Pulmonary lymph node (tissue), 1 donor: ENCODE data around the gene TMEM214.

DNA sequence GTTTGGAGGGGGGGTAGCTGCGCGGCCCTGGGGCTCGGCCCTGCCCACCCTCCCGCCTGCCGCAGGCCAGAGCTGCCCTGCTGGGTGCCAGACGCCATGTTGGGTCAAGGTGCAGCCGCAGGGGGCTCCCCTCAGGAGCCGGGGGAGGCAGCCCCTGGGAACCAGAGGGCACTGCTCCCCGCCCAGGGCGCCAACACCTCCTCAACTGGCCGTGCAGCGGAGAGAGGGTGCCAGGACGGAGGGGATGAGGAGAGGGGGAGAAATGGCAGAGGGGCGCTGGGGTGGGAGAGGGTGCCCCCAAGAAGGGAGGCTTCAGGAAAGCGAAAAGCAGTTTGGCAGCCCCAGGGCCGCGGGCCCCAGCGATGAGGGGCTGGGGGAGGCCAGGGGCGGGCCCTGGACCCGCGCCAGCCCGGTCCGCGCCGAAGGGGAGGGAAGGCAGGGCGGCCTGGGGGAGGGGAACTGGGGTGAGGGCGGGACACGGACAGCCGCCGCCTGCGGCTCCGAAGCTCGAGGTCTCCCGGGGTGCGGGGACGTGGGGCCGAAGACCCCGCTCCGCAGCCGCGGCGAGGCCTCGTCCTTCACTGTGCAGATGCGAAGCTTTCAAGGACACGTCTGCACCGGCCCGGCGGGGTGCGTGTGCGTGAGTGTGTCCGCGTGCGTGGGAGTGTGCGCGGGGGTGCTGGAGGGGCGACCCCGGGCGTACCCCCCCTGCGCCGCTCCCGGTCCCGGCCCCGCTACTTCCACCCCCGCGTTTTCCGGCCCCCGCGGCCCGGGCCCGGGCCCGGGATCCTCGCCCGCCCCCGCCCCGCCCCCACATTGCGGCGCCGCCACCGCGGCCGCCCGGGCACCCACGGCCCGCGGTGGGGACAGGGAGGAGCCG, 1.4 kb downstream of the DNMT3A start:
- PRO-cap: no peak

DNA sequence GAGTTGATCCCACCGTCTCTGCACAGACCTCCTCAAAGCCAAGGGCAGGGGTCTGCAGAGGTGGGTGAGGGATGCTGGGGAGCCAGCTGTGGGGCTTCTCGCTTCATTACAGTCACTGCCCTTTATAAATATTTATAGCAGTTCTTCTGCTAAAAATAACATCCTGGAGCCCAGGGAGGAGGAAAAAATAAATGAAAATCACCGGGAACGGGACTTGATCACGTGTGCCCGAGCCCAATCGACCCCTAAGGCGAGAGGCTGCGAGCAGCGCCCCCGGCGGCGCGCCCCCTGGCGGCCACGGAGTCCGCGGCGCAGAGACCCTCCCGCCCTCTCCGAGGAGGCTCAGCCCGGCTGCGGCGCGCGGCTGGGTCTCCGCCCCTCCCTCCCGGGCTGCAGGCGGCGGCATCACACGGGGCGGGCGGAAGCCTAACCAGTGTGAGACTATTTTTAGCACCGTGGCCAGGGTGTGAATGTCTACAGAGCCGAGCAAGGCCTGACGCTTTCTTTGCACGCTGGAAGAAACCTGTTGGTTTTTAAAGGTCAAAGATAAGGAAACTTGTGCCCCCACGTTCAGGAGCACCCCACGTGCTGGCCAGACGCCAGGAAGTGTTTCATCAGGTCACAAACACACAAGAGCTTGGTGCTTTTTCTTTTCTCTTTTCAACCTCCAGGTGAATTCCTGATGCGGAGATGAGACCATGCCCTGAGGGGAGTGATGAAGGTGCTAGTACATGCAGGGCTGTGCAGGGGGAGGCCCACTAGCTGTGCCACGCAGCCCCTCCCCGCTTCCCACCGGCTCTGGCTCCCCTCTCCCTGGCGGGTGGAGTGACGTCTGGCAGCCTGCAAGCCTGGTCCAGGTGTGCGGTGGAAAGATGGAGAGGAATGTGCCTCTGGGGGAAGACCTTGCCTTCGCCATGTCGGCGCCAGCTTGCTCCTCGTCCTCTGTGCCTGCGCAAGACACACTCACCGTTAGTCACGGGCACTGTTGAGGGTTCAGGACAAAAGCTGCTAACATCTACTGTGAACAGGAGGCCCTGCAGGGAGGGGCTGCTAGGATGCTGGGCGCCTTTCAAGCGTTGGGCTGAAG, 35.2 kb upstream of the DNMT3A start:
- PRO-cap: unidirectional peak, plus-strand start at position 469 of the sequence

DNA sequence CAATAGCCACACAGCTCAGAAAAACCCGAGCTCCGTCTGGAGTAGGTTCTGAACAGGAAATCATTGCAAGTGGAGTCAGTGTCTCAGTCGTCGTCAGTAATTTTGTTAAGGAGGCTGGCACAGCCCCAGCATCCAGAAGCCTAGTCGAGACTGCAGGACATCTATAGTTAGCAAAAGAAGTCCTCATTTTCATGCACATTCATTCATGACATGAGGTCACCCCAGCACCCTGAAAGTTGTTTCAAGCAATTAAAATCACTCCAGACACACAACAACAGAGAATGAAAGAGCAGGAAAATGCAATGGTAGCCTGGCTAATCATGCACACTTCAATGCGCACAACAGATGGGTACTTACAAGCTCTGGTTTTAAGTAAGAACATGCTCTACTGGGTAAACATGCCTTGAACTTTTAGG, 77.2 kb upstream of the DNMT3A start:
- PRO-cap: no peak

DNA sequence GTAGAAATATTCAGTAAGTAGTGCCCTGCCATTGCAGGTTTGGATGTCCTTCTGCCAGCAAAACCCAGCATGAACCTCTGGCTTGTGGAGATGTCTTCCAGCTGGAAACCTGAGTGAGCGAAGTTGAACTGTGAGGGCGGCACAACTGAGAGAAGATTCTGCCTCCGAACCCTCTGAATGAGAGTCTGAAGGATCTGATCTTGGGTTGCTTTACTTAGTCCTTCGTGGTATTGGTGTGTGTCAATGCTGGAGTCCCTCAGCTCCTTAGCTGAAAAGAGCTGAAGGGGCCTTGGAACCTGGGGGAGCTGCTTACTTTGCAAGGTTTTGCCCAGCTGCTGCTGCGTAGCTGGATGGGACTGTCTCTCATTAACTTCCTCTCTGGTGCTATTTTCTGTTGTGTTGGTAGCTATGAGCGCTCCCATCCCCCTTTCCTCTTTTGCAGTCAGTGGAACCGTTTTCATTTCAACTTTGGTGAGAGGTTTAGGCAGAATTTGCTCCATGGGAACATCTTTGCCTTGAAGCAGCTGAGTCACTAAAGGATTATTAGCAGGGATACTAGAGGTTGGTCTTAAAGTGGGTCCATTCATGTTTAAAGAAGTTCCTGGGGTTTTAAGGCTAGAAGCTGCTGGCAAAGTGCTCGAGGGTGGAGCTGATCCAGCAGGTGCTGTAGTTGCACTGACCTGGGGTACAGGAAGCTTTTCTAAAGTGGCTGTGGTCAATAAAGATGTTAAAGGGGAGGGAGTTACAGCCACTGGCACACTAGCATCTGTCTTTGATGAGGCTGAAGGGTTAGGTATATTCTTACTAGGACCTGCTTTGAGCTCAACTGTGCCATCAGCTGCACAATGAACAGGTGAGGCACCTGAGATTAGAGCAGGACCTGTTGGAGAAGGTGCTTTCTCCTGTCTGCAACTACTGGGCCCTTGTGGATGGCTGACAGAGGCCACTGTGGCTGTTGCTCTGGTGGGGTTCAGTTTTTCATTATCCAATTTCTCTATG, 69.9 kb upstream of the DTNB start:
- PRO-cap: no peak

- PRO-cap: no peak
These were observed 21.4 kb downstream of the KIF3C start for GRCh38 chr2:25960951-25961204.

DNA sequence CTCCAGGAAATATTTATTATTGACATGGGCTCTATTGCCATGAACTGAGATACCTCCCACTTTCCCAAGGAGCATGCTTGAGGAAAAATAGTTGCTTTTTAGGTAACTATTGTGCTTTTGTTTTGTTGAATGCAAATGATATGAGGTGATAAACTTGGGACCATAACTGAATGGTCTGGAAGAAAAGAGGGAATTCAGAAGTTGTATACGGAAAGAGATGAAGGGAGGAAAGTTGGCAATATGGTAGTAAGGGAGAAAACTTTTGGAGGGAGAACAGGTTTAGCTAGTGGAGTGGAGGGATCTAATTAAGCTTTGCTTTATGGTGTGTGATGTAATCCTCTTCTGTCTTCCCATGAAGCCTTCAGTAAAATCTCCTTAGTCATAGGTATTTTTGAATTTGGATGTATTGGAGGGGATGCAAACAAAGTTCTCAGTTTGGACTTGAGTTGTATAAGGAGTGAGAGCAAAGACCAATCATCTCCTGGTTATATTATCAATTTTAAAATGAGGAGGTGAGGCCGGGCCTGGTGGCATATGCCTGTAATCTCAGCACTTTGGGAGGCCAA, 20.2 kb upstream of the RAB10 start:
- PRO-cap: no peak

DNA sequence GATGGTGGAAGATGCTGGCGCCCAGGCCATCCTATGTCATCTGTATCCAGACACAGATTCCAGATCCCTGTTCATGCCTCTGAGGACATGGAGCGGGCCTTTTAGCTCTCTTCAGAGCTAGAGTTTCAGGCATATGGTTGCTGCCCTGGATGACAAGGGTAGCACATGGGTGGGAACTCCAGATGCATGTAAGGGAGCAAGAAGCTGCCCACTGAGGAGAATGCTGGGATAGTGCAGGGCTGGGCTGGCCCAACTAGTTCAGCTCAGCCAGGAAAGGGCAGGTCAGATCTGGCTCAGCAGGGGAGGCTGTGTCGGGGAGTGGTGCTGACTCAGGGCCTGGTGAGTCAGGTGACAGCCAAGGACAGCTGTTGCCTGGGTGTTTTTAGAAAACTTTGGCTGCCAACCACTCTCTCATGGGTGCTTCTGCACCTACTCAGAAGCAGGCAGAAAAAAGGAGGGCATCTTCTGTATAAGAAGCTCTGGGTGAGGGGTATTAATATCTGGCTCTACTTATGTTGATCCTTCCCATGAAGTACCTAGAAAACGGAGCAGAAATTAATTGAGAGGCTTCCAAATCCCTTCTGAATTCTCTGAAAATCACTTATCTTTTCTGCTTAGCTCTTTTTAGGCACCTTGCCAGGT, 15.8 kb upstream of the RAB10 start:
- PRO-cap: no peak

GRCh38 chr2:26098323-26098778, 64.5 kb downstream of the RAB10 start:
- PRO-cap: no peak

GRCh38 chr2:26162272-26162584, 10.7 kb upstream of the GAREM2 start:
- PRO-cap: no peak

GRCh38 chr2:26245685-26246397, 1.1 kb downstream of the HADHB start:
- PRO-cap: no peak

DNA sequence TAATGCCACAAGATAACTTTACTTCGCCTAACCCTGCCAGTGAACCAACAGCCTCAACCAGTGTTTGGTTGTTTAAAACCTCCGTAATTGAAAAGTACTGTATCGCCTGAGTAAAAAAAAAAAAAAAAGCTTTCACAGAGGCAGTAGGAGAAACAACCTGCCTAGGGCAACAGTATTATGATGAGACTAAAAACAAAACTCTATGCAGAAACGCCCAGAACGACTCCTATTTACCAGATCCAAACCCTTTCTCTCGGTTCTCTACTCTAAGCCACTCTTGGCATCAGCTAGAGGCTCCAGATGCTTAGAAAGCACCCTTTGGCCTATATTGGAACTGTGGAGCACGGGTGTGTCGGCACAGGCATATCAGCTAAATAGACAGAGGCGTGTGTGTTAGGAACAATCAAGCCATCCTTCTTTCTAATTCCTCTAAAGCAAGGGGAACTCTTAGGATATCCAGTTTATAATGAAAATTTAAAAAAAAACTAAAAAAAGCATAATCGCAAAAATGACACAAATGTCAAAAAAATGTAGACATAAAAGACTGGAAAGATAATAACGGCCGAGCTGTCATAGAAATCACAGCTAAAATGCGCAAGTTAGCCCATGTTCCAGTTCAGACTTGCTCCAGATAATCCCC, 40.8 kb upstream of the SELENOI start:
- PRO-cap: no peak

GRCh38 chr2:26356619-26357195, 10.1 kb upstream of the ADGRF3 start:
- PRO-cap: no peak

DNA sequence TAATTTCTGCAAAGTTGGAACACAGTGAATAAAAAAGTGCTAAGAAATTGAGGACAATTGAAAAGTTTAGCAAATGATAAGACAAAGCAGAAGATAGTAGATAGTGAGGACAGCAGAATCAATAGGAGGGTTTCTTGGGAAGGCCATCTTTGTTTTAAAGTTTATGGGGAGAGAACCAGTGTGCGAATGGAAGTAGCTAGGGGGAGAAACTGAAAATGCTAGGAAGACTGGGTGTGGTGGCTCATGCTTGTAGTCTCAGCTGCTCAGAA, 19.3 kb upstream of the DRC1 start:
- PRO-cap: no peak

- PRO-cap: no peak
These were observed 10.5 kb downstream of the DRC1 start for GRCh38 chr2:26412046-26412769.

DNA sequence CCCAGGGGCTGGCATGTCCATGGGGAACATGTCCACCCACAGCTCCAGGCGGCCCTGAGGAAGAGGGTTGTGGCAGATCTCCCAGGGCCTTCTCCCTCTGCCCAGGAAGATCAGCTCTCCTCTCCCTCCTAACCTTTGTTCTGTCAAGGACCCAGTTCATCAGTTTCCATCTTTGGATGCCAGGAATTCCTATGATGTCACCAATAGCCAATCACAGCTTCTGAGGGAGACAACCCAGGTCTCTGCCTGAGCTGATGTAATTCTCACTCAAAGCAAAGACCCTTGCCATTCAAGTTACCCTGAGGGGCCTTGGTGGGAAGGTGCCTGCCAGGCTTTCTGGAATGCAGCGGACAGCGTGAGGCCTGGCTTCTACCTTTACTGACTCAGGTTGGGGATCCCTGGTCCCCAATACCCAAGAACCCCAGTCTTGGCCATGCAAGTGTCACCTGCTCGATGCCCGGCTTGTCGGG, 61.8 kb downstream of the DRC1 start:
- PRO-cap: no peak

- PRO-cap: no peak
These were observed 45.0 kb upstream of the MAPRE3 start for GRCh38 chr2:26925394-26925876.

DNA sequence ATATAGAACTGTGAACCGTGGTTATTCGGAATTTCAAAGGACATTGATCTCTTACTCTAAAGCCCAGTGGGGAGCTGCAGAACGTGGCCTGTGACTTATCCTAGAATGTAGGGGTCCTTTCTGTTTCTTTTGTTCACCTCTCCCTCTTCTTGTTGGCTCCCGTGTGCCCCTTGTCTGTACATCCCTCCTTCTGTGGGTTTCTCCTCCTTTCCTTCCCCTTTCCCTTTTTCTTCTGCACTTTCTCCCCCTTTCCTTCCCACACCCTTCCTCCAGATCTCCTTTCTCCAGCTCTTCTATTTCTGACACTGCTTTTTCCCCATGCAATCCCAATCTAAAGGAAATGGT, 35.5 kb upstream of the MAPRE3 start:
- PRO-cap: no peak

- PRO-cap: no peak
These were observed 3.9 kb downstream of the MAPRE3 start for GRCh38 chr2:26974252-26974722.

DNA sequence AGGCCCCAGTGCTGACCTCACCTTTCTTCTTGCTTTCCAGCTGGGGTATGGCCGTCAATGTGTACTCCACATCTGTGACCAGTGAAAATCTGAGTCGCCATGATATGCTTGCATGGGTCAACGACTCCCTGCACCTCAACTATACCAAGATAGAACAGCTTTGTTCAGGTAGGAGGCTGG, 10.7 kb upstream of the TMEM214 start:
- PRO-cap: no peak

DNA sequence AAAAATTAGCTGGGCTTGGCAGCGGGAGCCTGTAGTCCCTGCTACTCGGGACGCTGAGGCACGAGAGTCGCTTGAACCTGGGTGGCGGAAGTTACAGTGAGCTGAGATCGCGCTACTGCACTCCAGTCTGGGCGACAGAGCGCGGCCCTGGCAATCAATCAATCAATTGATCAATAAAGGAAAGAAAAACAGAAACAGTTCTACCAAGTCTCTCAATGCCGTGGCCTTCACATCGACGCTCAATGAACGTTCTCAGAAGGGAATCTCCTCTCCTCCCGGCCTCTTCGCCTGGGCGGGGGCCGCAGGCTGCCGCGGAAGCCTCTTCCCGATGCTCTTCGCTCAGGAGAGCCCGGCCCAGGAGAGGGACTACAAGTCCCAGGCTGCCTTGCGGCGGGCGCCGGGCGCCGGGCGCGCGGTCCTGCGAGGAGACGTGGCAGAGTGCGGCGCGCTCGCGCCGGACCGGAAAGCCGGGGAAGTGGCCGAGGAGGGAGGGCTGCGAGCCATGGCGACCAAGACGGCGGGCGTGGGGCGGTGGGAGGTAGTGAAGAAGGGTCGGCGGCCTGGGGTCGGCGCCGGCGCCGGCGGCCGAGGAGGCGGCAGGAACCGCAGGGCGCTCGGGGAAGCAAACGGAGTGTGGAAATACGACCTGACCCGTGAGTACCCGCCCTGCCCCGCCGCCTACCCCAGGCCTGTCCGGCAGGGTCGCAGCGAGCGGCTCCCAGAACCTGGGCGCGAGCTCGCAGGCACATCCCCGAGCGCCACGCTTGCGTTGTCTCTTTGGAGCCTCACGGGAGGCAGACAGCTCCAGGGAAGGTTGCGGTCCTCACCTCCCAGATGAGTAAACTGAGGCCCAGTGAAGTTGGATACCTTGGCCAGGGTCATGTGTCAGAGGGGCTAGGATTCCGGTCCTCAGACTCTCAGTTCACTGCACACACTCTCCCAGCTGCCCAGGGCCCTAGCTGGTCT, at the start of gene TMEM214:
TSS of gene TMEM214 (plus strand) at position 452 of the 966 bp plus-strand sequence.
- PRO-cap: bidirectional peak, plus-strand start at position 473 of the sequence, minus-strand start at position 337 of the sequence